Bile duct (tissue), 1 donor: ENCODE measurements around a stretch of chr5.

GRCh38 chr5:126536725-126537318 is 58.2 kb downstream of the ALDH7A1 start:
- PRO-cap = no peak

DNA sequence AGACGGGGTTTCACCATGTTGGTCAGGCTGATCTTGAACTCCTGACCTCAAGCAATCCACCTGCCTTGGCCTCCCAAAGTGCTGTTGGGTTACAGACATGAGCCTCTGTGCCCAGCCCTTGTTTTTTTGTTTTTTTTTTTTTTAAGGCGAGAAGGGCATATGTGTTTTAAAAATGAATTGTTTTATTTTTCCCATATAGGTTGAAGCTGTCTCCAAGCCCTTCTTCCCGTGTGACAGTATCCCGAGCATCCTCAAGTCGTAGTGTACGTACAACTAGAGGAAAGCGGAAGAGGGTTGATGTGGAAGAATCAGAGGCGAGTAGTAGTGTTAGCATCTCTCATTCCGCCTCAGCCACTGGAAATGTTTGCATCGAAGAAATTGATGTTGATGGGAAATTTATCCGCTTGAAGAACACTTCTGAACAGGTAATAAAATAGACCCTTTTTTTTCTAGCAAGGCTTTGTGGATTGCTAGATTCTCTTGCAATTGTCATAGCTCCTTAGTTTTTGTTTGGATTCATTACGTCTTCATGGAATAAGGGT is 43.8 kb downstream of the LMNB1 start:
- PRO-cap = no peak

GRCh38 chr5:126971449-126972009 is 58.8 kb downstream of the MARCHF3 start:
- PRO-cap = no peak

DNA sequence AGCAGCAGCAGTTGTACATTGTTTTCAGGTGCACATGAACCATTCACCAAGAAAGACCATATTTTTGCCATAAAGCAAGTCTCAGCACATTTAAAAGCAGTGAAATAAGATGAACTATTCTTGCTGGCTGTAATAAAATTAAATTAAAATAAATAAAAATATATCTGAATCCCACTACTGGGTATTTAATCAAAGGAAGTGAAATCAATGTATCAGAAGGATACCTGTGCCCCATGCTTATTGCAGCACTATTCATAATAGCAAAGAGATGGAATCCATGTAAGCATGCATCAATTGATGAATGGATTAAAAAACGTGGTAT is 5.0 kb upstream of the MEGF10 start:
- PRO-cap = no peak

DNA sequence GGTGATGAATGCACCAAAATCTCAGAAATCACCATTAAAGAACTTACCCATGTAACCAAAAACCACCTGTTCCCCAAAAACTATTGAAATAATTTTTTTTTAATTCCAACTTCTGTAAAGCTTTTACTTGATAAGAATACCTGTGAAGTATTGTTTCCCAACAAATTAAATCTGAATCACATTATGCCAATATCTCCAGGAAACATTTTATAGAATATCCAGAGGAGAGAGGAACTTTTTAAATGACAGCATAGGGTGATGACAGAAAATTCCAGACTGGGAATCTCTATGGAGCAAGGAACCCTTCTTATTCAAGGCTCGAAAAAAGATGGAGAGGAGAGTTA is 35.0 kb downstream of the SLC12A2 start:
- PRO-cap = unidirectional peak, plus-strand start at position 269 of the sequence

GRCh38 chr5:128536212-128536673 is 1.8 kb downstream of the FBN2 start:
- PRO-cap = no peak

- PRO-cap = no peak
Observed at GRCh38 chr5:129096433-129096628, 1.8 kb downstream of the ISOC1 start.

- PRO-cap = no peak
Observed at GRCh38 chr5:130897356-130898399, 267.4 kb downstream of the HINT1 start.

- PRO-cap = no peak
Observed at GRCh38 chr5:131069343-131069588, 95.8 kb downstream of the HINT1 start.

DNA sequence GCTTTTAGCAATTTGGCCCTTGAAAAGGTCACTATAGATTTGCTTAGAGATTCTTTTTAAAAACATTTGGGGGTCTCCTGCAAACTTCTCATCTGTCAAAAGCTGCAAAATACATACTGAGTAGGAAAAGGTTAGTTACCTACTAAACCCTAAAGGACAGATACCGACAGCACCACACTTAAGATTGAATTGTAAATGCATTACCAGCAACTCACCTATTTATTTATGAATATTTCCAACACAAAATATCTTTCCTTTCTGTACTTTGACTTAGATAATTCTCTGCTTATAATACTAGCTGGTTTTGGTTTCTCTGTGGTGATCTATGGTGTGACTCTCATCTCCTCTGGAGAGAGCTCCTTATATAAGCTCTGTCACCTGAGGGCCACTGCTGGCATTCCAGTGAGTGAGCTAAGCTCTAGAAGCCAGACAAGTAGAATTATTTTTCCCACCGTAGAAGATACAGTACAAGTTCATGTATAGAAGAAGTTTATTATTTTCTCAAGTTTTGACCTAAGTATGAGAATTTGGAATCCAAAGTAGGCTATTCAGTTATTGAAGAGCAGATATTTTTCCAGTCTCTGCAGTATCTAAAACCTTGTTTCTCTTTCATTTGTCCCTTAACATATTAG is 111.5 kb downstream of the CDC42SE2 start:
- PRO-cap = no peak

- PRO-cap = no peak
Observed at GRCh38 chr5:131492628-131492868, 142.5 kb downstream of the RAPGEF6 start.

- PRO-cap = no peak
Observed at GRCh38 chr5:131576558-131577382, 58.3 kb downstream of the RAPGEF6 start.

- PRO-cap = no peak
Observed at GRCh38 chr5:131578041-131579118, 56.6 kb downstream of the RAPGEF6 start.

DNA sequence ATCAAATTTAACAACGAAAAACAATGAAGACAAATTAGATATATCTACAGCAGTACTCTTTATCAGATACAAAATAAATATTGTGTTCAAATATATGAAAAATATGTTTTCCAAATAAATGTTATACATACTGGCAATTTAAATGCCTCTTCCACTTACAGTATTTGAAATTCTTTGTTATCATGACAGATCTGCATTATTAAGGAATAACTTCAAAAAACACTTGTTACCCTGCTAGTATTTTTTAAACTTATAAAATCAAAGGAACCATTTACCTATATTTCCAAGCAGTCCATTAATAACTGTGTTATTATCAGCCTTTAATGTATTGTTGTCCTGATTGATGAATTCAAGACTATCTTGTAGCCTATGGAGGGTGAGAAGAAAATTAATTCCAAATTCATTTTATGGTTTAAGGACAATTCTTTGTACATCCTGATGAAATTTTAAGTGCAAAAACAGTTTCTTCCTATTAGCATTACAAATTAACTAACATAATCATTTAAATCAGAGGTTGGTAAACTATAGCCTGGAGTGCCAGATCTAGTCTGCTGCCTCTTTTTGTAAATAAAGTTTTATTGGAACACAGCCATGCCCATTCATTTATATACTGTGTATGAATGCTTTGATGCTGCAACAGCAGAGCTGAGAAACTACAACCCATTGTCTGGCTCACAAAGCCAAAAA is 80.4 kb downstream of the FNIP1 start:
- PRO-cap = no peak

DNA sequence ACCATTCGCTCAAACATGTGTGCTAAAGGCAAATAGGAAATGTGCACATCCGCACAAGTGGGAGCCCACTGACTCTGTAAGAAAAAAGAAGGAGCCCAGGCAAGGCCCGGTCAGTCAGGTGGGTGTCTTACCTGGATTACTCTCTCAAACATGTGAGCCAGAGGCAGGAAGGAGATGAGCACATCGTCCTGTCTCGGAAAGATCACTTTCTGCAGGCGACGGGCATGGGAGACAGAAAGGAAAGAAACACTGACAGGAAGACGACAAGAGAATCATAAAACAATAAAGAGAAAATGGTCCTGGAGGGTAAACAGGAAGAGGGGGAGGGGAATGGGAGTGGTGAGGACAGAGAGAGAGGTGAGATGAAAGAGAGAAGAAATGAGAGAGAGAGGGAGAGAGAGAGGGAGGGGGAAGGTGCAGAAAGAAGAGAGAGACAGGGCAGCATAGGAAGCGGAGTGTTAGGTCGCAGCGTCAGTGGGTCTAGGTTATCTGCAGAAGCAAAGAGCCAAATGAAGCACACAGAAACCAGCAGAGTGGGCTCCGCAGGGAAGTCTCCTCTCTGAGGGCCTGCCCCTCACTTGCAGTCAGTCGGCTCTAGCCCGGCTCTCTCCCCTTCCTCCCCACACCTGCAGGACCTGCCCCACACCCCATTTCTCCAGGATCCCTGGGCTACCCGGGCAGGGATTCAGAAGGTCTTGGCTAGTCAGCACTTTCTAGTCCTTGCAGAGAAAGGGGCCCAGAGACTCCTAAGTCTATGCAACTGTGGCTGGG is 29.5 kb upstream of the MEIKIN start:
- PRO-cap = no peak

GRCh38 chr5:132103294-132104099 is 29.9 kb downstream of the CSF2 start:
- PRO-cap = no peak

GRCh38 chr5:132268034-132268616 is 10.6 kb downstream of the PDLIM4 start:
- PRO-cap = bidirectional peak, plus-strand start at chr5:132268378, minus-strand start at chr5:132268122

DNA sequence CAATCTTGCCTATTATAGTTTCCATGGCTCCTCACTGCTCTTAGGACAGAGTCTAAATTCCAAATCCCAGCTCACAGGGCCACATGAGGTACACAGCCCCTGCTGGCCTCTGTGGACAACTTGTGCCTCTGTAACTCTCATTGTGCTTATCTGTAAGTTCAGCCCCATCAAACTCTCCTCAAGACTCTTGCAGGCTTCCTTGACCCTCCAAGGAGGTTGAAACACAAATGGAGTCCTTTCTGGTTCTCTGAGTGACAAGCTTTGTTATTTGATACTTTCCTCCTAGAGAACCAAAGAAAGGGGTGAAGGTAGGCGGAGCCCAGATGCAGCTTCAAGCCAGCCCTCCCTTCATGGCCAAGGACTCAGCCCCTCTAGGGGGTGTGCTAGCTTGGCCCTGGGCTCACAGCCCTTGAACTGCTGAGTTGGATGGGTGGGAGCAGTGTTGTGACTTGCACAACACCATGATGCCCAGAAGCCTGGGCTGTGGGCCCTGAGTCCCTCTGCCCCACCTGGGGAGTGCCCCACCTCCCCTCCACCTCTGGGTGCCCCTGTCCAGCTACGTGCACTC is 15.8 kb upstream of the SLC22A4 start:
- PRO-cap = no peak

DNA sequence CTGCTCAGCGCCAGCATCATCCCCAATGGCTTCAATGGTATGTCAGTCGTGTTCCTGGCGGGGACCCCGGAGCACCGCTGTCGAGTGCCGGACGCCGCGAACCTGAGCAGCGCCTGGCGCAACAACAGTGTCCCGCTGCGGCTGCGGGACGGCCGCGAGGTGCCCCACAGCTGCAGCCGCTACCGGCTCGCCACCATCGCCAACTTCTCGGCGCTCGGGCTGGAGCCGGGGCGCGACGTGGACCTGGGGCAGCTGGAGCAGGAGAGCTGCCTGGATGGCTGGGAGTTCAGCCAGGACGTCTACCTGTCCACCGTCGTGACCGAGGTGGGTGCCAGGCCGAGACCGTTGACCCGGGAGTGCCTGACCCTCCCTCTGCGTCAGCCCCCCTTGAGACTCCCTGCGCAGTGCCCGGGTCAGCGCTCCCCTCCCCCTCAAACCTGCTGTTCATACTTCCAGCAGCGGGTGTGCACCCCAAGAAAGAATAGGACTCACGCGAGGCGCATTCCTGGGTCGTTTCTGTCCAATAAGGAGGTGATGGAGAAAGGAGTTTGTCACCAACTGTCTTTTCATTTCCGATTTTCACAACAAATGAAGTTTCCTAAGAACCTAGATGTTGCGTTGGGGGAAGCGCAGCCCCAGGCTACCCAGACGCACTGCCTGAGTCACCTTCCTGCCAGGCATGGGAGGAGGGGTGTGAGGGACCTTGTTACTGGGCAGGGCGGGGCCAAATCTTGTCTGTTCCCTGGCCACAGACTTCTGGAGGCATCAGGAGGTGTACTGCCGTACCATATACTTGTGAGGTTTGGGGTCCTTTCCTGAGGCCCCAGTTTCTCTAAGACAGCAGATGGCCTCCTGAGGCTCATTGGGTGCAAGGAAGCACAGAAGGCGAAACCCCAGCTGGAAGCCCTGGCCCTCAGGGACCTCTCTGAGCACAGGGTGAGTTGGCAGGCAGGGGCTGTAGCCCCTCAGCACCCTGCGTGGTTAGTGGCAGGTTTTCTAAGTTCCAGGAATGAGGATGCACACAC is 804 bp downstream of the SLC22A4 start:
- PRO-cap = unidirectional peak, minus-strand start at position 525 of the sequence; unidirectional peak, minus-strand start at position 655 of the sequence

DNA sequence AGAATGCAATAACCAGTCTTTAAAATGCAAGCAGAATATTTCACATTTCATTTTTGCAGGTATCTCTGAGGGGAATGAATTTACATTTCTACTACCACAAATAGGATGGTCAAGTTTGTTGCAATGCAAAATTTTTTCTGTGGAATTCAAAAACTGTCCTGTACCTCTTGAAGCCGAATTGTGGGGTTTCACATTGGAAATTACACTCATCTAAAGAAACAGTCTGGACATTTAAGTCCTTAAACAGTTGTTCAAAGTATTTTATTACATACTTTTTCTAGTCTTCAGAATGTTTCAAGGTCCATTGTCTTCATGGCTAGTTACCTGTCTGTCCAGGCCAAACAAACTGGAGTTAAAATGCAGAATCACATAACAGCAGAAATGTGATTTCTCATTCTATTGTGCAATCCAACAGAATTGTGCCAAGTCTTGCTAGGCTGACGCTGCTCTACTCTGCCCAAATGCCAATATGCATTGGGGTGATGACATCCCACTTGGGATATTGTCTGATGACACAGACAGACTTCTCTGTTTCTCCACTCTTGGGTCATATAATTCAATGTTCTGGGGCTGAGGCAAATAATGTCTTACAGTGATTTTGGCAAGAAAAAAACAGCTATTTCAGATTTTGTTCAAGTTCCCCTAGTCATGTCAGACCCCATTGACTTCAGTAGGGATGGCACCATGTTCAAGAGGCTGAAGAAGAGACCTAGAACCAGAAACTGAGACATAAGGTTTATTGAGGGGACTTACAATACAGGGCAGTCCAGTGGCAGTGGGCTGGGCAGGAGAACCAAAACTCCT is 5.2 kb upstream of the SLC22A5 start:
- PRO-cap = no peak